Trachea (tissue), 1 donor: ENCODE measurements around the genes C1orf167, NPPB, TNFRSF1B and AADACL3.

- PRO-cap = unidirectional peak, minus-strand start at chr1:11648933
These were observed 5.3 kb downstream of the FBXO2 start for GRCh38 chr1:11648738-11649554.

DNA sequence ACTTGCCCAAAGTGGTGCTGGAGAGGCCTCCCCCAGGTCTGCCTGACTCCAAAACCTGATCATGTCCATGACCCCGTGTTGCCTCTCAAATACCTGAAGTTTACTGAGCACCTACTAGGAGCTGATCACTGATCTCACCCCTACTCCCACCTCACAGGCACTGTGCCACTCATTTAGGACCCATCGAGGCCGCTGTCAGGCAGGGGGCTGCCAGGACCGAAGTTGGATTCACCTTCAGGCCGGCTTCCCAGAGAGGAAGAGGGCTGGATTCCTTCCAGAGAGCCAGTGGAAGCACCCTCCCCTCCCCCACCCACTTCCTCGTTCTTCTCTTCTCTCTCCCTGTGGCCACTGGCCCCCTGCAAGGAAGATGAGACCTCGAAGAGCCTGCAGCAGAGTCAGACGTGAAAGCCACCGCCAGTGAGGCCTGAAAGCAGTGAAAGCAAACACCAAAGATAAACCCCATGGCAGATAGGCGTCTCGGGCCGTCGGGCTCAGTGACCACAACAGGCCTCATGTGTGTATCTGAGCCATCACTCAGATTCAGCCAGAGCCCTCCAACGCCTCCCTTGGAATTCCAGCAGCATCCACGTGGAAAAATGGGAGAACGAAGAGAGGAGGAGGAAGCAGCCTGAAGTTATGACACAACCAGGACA lies 6.4 kb upstream of the AGTRAP start:
- PRO-cap = no peak

DNA sequence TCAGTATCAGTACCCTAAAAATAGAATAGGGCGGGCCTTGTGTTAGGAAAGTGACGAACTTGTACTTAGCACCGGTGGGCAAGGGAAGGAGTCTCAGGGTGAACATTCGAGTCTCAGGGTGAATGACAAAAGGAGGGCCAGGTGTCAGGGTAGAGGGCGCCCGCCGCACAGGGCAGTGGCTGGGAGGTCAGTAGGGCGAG lies 10.8 kb downstream of the AGTRAP start:
- PRO-cap = no peak

GRCh38 chr1:11761834-11762459 lies at the start of gene C1orf167:
TSS of gene C1orf167 (plus strand) at chr1:11762193.
- PRO-cap = no peak

- PRO-cap = no peak
These were observed 11.6 kb downstream of the MTHFR start for GRCh38 chr1:11794089-11794556.

- PRO-cap = bidirectional peak, plus-strand start at chr1:11803769, minus-strand start at chr1:11803584
These were observed 2.2 kb downstream of the MTHFR start for GRCh38 chr1:11803385-11804161.

DNA sequence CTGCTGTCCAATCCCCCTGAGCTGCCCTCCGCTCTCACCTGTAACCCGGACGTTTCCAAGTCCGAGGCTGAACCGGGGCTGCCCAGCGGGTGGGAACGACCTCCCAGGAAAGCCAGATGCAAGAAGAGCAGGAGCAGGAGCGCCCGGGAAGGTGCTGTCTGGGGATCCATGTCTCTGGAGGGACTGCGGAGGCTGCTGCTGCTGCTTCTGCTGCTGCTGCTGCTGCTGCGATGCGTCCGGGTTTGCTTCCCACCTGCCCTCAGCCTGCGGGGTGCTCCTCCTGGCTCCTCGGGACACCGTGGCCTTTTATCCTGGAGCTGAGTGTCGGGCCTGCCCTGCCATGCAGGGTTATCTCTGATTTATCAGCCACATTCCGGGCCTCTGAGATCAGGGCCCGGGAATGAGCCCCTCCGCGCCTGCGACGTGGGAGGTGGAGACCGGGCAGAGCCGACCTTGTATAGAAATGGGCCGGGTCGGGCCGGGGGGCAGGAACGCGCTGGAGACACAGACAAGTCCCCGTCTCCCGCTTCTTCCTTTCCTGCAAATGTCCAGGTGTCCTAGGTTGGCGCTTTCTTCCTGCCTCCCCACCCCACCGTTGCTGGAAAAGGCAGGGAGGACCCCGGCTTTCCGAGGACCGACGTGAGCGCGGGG lies at the start of gene NPPB:
Gene NPPB, minus strand, starts transcription at position 282 of the 651 bp plus-strand sequence.
- PRO-cap = no peak

DNA sequence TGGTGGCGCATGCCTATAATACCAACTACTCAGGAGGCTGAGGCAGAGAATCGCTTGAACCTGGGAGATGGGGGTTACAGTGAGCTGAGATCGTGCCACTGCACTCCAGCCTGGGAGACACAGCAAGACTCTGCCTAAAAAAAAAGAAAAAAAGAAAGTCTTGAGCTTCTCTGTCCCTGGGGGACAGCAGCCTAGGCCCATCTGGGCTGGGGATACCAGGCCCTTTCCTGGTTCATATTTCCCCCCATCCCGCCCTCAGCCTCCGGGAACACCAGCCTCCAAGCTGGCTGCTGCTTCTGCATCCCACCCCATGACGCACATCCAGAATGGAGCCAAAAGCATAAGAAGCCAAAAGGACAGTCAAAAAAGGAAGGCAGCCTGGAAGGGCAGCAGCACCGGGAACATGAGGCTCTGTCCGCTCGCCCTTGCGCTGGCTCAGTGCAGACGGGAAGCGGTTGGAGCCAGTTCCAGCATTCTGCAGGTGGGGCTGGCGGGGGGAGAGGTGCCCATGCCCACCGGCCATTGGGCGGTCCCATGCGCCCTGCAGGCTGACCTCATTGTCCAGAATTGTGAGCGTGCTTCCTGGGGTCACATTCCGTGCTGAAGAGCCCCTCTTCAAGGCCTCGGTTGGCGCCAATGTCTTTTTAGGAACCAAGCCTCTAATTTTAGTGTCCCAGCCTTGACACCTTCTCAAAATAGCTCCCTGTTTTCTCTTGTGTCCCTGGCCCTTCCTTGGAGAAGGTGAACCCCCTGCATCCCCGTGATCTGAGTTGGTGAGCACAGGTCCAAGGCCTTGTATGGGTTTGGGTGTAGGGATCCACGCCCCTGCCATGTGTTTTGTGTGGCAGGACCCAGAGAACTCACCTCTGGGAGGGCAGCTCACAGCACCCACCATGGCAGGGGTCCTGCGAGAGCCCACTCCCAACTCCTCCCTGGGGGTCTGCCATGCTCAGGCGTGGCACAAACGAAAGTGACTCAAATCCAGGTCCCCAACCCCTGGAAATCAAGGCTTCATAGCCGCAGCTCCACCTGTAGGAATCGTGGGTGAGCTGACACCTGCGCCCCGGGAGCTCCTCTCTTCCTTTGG lies 28.4 kb upstream of the NPPB start:
- PRO-cap = no peak

- PRO-cap = no peak
These were observed 3.6 kb upstream of the PLOD1 start for GRCh38 chr1:11930958-11931367.

DNA sequence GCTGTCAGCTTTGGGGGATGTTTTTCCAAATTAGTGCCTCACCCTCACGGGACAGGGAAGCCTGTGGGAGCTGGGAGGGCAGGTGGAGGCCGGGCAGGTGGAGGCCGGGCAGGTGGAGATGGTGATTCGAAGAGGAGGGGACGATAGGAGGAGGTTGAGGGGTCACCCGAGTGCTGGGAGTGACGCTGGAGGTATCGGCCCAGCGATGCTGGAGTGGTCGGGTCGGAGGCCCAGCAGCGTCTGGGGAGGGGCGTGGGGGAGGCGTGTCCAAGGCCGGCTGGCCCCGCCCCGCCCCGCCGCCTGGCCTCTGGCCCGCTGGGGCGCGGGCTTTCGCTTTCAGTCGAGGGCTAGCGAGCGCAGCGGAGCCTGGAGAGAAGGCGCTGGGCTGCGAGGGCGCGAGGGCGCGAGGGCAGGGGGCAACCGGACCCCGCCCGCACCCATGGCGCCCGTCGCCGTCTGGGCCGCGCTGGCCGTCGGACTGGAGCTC lies at the start of gene TNFRSF1B:
Gene TNFRSF1B, plus strand, starts transcription at position 339 of the 487 bp plus-strand sequence.
- PRO-cap = bidirectional peak, plus-strand start at position 339 of the sequence, minus-strand start at position 242 of the sequence

GRCh38 chr1:12173380-12174190 lies 6.8 kb downstream of the TNFRSF1B start:
- PRO-cap = no peak

- PRO-cap = no peak
These were observed 14.5 kb downstream of the TNFRSF1B start for GRCh38 chr1:12181294-12181763.

GRCh38 chr1:12193891-12194472 lies 27.2 kb downstream of the TNFRSF1B start:
- PRO-cap = no peak

DNA sequence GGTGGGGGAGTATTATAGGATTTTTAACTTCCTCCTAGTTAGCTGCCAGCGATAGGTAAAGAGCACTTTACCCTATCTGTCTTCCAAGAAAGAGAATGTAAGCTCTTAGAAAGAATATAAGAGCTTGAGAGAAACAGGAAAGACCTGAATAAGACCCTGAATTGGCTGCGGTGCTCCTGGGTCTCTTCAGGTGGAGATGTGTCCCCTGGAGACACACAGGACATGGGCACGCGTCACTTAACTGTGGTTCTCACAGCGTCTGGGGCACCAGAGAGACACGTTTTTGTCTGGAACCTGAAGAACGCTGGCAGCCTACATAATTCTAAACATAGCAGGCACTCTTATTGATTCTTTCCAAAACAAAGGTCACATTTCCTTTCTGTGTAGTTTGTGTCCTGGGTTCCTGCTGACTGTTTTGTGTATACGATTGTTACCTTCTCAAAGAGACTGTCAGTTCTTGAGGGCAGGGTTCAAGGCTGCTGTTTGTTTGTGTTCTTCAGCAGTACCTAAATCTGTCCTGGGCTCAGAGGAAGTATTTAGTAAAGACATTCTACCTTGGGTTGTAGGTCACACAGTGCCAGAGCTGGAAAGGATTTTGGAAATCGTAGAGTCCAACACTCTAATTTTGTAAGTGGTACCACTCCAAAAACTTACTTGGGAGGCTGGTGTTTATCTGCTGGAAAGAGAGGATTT lies 164.6 kb downstream of the DHRS3 start:
- PRO-cap = no peak

GRCh38 chr1:12474044-12474626 lies 143.9 kb downstream of the DHRS3 start:
- PRO-cap = no peak

GRCh38 chr1:12590958-12591899 lies 26.8 kb downstream of the DHRS3 start:
- PRO-cap = no peak

DNA sequence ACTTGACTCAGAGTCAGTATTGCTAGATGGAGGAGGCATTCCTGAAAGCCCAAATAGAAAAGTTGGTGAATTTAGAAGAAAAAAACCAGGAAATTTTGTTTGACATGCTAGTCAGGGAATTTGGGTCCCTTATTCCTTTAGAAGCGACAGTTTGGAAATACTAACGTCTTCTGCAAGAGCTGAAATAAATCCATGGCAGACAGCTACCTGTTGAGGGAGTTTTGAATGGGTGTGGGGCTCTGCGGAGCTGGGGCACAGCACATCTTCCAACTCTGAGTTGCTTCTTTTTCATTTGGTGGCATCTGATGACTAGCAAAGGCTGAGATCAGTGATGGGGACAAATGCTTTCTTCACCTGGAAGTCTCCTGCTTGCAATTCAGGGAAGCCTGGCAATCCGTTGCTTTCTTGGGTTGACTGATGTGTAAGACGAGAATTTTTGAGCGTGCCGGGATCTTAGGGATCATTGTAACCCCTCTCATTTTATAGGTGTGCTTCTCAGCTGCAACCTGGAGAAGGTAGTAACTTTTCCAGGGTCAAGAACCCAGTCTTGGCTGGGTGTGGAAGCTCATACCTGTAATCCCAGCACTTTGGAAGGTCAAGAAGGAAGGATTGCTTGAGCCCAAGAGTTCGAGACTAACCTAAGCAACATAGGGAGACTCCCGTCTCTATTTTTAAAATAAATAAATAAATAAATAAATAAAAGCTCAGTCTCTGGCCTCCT lies 6.6 kb downstream of the DHRS3 start:
- PRO-cap = no peak

DNA sequence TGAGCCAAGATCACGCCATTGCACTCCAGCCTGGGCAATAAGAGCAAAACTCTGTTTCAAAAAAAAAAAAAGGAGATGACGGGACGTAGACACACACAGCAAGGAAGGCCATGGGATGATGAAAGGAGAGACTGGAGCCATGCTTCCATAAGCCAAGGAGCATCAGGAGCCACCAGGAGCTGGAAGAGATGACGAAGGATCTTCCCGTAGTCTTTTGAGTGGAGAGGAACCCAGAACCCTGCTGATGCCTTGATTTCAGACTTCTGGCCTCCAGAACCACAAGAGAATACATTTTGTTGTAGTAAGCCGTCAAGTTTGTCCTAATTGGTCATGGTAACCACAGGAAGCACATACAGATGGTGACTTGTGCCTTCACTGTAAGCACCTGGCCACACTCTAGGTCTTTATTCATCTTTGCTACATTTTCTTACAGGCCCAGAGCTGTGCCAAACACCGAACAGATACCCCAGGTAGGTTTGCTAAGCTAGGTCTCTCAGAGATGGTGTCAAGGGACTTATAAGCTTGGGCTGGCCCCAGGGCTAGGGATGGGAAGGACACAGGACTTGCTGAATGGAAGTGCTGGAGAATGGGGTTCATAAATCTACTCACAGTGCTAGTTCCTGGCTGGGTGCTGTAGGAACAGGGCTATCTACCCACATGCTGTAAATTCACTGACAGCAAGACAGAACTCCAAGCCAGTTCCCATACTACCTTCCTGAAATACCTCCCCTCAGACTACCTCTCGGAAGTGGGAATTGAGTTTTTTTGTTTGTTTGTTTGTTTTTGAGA lies 4.8 kb downstream of the DHRS3 start:
- PRO-cap = no peak

DNA sequence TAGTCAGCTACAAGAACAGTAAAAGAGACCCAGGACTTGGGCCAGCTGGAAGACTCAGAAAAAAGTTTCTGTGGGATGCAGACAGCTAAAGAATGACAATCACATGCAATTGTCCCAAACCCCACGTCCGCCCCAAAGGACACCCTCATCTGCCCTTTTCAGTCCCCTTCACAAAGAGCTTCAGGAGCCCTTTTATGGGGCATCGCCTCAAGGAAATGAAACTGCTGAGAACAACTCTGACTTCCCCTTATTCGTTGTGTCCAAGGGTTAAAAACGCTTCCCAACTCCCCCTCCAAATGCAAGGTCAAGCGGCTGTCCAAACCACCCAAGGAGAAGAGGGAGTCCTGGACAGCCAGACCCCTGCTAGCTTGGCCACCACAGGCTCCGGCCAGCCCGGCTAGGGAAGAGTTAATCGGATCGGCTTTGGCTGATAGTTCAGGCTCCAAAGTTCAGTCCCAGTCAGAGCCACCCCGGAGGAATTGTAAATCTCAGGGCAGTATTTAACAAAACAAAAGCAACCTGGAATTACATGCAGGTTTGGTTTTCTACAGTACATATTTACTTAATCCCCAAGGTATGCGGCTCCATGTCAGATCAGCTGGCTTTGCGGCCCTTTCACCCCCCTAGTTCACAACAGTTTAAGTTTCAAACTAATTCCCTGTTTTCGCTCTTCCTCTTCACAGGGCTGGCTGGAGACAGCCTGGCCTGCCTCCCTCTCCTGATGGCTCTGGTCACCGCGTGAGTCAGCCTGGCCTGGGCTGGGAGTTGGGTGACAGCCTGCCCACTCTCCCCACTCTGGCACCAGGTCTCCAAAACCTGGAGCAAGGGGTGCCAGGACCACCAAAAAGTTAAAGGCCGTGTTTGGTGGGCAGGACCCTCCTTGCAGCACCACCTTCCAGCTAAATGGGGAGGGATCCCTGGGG lies 2.2 kb downstream of the DHRS3 start:
- PRO-cap = bidirectional peak, plus-strand start outside the sequence, minus-strand start at position 729 of the sequence

DNA sequence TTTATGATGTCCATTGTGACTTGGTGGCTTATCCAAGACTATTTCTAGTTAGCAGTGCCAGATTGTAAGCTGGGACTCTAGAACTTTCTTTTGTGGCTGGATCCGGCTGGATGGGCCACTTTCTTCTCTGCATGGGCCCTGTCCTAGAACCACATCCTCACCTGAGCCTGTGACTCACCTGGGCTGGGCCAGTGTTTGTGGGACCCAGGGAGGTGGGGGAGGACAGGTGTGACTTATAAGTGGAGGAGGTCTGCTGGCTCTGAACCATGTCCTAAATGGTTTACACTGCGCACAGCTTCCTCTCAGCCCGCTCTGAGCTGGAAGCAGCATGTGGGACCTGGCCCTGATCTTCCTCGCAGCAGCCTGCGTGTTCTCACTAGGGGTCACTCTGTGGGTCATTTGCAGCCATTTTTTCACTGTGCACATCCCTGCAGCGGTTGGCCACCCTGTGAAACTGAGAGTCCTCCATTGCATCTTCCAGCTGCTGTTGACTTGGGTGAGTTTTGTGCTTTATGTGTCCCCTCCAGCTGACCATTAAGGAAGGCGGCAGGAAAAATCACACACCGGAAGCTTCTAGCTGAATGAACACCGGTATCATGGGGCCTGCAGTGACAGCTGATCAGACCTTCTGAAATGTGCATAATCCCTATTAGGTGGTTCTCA lies at the start of gene AADACL3:
Gene AADACL3, plus strand, starts transcription at position 262 of the 663 bp plus-strand sequence.
- PRO-cap = no peak